Endodermal cell (in vitro differentiated cells): Measurements from ENCODE around the genes GDAP2 and SPAG17.

DNA sequence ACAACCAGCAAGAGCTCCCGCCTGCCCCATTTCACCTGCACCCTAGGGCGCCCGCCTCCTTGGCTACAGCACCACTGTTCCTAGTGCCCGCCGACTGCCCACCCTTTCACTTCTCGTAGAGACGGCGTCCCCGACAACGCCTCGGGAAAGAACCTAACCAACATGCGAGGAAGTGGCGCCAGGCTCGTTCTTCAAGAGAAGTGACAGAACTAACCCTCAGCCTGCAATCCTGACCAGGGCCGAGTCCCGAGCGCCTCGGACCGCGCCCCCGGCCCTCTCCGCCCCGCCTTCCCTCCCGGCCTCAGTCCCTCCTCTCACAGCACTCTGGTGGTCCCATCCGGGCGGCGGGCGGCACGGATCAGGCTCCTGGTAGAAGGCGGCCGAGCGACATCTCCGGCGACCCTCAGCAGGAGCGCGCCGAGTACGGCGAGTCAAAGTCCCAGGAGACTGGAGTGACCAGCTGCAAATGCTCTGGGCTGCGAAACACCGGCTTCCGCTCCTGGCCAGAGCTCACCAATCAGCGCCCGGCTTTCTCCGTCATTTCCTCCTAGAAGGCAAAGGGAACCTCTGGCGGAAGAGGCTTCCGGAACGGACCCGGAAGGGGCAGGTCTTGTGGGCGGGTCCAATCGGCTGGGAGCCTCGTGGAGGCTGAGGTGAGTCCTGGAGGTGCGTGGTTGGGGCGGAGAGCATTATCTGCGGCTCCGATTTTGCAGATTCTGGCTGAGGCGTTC, at the start of gene GDAP2:
TSS of gene GDAP2 (minus strand) at position 492 of the 731 bp plus-strand sequence.
- PRO-cap: bidirectional peak, plus-strand start at position 317 of the sequence, minus-strand start at position 202 of the sequence; bidirectional peak, plus-strand start at position 656 of the sequence, minus-strand start at position 395 of the sequence

- PRO-cap: unidirectional peak, plus-strand start at chr1:118184972; bidirectional peak, plus-strand start at chr1:118185316, minus-strand start at chr1:118185162; unidirectional peak, minus-strand start at chr1:118185704
These were observed at the start of gene SPAG17 for GRCh38 chr1:118184565-118185852. Gene SPAG17 (minus strand): TSS chr1:118185228.

GRCh38 chr1:118291610-118292227, 106.7 kb upstream of the SPAG17 start:
- PRO-cap: no peak

GRCh38 chr1:118461737-118462084, 276.7 kb upstream of the SPAG17 start:
- PRO-cap: no peak

GRCh38 chr1:118988524-118988748, 293 bp upstream of the TBX15 start:
- PRO-cap: no peak

DNA sequence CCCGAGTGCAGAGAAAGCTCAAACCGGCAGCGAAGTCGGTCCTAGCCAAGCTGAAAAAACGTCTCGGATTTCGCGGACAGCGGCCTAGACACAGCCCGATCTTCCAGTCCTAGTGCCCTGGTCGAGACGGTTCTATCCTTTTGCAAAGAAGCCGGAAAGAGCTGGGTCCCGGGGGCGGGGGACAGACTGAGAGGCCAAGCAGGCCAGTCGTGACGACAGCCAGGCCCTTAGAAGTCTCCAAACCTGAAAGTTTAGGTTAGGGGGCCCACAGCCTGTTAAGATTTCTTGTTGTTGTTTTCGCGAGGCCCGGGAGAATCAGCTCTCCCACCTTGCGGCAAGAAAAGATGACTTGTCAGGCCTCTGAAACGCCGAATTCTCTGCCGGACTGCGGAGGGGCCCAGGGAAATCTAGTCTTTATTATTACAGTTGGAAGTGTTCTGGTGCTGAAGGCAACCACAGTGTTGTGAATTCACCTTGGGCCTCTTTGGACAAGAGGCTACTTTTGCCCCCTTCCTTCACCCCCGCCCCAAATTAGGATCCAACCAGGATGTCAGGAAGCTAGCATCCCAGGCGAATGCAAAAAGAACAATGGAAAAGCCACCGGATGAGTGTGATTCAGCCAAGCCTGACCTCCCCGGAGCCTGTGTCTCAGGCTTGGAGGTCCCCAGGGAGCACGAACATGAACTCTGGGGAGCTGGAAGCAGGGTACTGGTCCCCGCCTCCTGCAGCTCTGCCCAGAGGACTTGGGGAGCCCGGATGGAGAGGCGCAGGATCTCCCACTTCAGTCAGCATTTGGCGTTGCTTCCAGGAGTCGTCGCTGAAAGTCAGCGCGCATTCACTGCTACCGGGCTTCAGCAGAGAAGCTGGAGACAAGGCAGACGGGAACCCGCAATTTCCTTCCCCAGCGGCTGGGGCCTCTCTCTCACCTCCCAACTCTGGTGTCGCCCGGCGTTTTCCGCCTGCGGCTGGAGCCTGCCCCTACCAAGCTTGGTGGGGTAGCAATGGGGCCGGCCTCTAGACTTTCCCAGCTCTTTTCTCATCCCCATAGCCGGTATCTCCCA, 1.6 kb upstream of the TBX15 start:
- PRO-cap: no peak

DNA sequence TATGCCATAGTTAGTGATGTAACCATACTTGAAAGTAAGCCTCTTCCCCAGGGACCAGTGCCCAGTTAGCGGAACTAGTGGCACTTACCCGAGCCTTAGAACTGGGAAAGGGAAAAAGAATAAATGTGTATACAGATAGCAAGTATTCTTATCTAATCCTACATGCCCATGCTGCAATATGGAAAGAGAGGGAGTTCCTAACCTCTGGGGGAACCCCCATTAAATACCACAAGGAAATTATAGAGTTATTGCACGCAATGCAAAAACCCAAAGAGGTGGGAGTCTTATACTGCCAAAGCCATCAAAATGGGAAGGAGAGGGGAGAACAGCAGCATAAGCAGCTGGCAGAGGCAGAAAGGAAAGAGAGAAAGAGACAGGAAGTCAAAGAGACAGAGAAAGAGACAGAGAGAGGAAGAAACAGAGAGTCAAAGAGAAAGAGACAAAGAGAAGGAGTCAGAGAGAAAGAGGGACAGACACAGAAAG, 37.0 kb upstream of the WARS2 start:
- PRO-cap: no peak

GRCh38 chr1:119294701-119295170, 73.8 kb upstream of the HAO2 start:
- PRO-cap: no peak

GRCh38 chr1:119341228-119342004, 27.2 kb upstream of the HAO2 start:
- PRO-cap: no peak

- PRO-cap: no peak
These were observed 2.2 kb downstream of the HAO2 start for GRCh38 chr1:119370626-119371274.

- PRO-cap: no peak
These were observed 11.8 kb downstream of the HAO2 start for GRCh38 chr1:119380345-119380764.

GRCh38 chr1:119492844-119493194, 14.2 kb upstream of the HSD3B1 start:
- PRO-cap: no peak

- PRO-cap: no peak
These were observed 43.6 kb downstream of the ZNF697 start for GRCh38 chr1:119604380-119604971.

GRCh38 chr1:119715349-119715924, 3.7 kb downstream of the PHGDH start:
- PRO-cap: no peak

GRCh38 chr1:119772772-119773290, 4.1 kb upstream of the HMGCS2 start:
- PRO-cap: no peak

DNA sequence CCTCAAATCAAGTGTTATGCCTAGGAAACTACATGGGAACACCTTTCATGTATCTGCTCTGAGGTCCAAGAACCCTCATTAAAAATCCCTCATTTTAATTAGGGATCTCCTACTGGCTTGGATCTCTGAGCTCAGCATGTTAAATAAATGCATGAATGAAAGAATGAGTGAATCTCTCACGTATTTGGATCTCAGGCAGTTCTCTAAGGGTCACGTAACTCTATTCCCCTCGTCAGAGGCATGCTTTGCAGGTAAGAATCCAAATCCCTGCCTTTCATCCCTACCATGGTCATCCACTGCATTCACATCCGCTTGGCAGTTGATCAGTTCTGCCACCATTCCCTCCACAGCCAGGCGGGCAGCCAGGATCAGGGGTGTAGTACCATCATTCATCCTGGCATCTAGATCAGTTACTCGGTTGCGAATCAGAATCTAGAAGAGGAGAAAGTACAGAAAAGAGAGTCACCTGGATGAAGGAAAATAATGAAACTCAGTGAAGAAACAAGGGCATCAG, 21.9 kb upstream of the ADAM30 start:
- PRO-cap: no peak

DNA sequence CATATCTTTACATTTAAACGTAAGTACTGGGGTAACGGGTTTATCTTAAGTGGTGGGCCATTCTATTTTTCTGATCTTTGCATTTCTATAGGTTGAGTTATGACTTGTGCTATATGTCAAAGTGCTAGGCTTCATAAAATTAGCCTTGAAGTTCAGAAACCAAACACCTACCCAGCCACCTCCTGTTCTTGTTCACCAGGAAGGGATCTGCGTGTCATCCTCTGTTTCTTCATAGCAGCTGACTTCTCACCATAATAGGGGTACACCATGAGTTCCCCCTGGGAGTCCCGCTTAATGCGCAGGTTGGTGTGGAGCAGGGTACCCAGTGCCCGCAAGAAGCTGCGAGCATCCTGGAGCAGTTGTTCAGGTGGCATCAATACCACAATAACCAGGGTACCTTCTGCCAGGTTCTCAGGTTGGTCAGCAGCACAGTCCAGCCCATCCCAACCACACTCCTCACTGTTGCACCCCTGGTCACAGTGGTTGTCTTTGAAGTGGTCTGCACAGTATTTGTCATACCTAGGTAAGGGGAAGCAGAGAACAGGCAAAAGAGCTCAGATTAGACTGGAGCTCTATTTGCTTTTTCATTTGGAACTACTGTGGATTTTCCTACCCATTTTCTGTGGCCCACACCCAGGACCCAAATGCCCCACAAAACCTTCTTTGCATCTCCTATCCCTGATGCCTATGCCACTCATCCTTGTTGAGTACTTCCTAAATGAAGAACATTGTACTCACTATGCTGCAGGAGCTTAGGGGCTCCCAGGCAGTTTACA, 27.3 kb upstream of the ADAM30 start:
- PRO-cap: no peak

DNA sequence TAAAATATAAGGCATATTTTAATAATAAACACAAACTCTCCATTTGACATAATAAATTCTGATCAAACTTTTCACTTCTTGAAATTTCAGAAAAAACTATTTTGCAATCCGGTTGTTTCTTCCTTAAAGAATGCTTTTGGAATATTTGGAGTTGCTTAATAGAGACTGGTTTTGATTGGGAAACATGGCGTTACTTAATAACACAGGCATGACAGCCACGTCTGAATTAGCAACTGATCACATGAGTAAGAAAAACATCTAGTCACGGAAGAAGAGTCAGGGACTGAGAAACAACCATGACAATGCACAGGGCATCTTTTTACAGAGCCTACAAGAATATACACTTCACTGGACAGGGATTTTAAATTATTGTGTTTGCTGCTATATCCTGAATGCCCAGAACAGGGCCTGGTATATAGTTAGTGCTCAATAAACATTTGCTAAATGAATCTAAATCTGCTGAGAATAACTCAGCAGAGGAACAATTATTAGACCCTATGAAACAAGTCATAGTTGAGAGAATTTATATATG, 18.2 kb downstream of the SEC22B start:
- PRO-cap: no peak

DNA sequence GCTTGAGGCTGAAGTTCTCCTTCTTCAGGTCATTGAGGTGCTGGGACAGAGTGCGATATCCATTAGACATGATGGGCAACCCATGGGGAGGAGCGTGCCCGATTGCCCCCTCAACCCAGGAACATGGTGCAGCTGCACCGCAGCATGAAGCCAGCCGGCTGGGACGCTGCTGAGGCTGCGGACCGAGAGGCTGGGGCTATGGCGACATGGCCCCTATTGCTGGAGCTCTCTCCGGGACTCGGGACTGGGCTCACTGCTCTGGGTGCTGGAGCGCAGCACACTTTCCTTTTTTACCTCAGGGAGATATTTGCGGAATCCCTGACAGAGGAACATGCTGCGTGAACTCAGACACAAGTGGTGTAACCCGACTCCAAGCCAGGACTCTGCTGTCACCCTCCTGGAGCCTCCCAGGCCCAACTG, 103.3 kb upstream of the NOTCH2NLR start:
- PRO-cap: no peak

DNA sequence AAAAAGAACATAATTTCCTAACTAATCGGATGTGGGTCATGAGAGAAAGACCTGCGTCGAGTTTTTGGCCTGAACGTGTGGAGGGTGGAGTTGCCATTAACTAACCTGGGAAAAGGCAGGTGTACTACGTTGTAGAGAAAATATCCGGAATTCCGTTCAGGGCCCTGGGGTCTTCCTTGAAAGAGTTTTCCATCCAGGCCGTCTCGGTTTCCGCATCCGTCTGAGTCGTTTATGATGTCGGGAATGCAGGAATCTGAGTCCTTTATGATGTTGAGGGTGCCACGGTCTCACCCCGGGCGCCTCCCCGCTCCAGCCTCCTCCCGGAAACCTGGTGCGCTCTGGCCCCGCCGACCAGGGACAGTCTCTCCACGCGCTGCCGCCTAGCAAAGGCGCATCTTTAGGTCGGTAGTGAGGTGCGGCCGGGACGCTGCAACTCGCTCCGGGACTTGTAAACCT, 132.2 kb downstream of the FAM72B start:
- PRO-cap: no peak